ENCODE measurements around the genes SLC37A1 and PKNOX1.

DNA sequence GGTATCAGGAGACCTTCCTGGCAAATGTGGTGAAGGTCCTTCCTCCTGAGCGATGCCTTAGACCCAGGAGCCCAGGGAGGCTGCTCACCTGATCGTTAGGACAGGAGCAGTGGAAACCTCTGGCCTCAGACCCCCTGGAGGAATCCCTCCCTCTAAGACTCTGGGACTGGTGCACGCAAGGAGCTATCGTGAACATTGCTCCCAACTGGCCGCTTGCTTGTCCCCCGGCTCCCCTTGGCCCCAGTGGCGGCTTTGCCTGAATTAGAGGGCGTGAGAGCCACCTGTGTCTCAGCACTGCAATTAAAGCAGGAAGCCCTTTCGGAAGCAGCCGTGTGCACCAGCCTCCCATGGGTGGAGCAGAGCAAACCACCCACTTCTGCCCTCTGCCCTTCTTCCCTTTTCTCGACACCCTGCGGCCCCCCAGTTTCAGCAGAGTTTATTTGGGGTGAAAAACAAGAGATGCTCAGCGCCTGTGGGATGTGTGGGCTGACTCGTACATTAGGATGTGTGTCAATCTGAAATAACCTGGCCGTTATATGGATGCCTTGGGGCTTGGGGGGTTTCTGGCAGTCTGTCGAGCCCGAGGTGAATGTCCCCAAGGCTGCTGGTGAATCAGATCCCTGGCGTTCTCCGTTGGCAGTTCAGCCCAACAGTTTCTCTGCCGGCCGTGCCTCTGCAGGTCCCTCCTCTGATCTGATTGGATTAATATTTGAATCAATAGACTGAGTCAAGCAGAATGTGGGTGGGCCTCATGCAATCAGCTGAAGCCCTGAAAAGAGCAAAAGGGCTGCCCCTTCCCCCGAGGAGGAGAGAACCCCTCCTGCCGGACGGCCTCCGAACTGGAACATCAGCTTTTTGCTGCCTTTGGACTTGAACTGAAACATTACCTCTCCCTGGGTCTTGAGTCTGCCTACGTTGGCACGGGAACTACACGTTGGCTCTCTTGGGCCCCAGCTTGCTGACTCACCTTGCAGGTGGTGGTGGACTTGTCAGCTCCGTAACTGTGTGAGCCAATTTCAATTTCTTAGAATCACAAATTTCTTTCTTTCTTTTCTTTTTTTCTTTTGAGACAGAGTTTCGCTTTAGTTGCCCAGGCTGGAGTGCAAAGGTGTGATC lies 7.3 kb upstream of the UMODL1 start:
- PRO-cap: no peak

- PRO-cap: no peak
Measured at GRCh38 chr21:42081188-42081624, 10.1 kb downstream of the UMODL1 start.

- PRO-cap: no peak
Measured at GRCh38 chr21:42089117-42089827, 18.2 kb downstream of the UMODL1 start.

GRCh38 chr21:42101360-42101579 lies 30.2 kb downstream of the UMODL1 start:
- PRO-cap: no peak

GRCh38 chr21:42225580-42226230 lies 6.8 kb downstream of the ABCG1 start:
- PRO-cap: no peak

DNA sequence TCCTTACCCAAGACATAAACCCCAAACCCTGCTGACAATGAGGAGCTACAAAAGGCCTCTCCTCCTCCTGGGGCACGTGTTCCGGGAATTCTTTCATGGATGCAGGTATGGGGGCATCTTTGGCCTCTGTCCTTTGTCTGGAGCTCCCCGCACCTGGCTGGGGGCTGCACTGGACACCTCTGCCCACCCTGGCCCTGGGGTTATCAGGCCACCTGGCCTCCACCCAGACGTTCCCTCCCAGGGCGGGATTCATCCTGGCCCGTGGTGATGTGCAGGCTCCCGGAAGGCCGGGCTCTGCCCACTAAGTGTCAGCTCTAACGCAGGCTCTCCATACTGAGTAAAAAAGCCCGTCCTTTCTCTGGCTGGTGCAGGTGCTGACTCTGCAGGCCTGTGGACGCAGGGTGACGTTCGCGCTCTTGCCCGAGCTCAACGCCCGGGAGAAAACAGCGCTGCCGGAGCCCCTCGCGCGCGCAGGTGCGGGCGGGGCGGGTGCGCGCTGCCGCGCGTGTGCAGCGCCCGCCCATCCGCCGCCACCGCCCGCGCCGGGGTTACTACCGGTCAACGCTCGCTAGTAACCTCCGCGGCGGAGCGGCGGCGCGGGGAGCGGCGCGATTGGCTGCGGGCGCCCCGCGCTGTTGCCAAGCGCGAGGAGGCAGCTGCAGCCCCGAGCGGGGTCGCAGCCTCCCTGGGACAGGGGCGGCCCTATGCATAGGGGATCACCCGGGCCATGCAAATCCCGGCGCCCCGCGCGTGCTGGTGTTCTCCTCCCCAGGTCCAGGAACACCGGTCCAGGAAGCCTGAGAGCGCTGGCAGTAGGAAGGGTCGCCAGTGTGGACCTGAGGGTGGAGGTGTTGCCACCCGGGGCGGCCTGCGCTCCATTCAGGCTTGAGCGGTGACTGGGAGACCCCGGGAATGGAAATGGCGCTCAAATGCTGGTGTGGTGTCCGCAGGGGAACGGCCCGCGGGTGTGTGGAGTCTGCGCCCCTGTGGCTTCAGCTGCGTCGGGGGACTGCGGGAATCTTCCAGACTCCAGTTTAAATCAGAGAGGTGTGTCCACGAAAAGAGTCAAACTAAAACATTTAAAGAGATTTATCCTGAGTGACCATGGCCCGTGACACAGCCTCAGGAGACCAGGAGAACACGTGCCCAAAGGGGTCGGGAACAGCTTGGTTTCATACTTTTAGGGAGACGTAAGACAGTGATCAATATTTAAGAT lies 15.8 kb downstream of the ABCG1 start:
- PRO-cap: bidirectional peak, plus-strand start at position 602 of the sequence, minus-strand start at position 431 of the sequence

GRCh38 chr21:42269392-42269770 lies 45.8 kb downstream of the TFF3 start:
- PRO-cap: no peak

DNA sequence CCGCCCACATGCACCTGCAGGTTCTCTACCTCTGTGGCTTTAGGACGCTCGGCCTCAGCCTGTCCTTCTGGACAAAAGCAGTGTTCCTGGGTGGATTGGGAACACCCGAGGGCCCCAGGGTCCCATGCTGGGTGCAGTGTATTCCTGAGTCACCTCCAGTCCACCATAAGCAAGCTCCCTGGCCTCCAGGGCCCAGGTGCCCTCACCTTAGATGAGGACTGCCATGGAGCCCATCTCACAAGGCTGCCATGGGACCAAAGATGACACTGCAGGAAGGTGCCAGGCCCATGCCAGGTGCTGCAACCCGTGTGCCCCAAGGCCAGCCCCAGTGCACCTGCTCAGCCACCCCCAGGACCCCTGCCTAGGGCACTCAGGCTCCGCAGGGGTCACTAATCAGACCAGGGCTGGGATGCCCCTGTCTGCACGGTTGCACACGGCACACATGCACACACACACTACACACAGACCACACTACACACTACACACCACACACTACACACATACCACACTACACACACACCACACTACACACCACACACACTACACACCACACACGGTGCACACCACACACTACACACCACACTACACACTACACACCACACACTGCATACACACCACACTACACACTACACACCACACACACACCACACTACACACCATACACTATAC lies 22.9 kb downstream of the TFF3 start:
- PRO-cap: no peak

GRCh38 chr21:42295929-42296823 lies 19.0 kb downstream of the TFF3 start:
- PRO-cap: no peak

DNA sequence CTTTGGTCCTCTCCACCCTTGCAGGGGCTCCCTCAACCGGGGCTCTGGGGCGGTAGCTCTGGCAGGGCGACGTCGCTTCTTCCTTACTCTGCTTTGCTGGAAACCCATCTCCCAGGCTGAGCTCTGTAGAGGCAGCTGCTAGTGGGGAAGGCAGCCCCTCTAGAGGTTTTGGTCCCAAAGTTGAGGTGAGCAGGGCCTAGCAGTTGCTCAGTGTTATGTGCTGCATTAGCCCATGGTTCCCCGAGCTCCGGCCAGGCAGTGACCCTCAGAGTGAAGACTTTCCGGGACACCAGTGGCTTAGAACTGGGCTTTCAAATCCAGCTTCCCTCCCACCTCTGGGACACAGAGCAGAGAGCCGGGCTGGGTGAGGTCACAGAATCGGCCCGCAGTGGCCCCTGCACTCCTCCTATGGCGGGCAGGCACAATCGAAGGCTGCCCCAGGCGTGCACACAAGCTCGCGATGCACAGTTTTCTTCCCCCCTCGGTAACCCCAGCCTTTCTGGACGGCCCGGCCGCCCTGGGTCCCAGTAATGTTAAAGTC lies 14.0 kb downstream of the TFF3 start:
- PRO-cap: no peak

DNA sequence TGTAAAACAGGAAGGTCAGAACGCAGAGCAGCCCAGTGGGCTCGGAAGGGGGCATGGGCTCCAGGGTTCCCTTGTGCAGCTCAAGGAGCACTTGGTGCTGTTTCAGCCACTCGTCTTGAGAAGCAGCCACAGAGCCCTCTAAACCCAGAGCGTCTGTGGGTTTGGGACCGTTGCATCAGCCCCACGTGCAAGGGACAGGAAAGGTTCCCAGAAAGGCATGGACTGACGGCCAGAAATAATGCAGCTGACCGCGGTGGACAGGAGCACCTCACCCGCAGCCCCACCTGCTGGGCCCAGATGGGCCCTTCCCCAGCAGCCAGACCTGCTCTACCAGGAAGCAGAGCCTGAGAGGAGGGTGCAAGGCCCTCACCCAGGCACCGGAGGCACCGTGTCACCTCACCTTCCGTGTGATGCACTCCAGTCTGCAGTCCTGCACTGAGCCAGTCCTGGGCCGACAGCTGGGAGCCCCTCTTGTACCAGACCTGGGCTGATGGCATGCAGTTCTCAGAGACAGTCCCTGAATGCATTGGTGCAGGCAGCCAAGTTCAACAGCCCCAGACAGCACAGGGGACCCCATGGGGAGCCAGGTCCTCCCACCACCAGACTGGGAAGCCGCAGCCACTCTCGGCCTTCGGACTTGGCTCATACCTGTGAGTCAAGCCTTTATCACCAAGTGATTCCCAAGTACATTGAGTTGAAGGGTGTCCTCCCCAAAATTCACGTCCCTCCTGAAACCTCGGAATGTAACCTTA lies 4.8 kb upstream of the TFF3 start:
- PRO-cap: unidirectional peak, plus-strand start at position 621 of the sequence

DNA sequence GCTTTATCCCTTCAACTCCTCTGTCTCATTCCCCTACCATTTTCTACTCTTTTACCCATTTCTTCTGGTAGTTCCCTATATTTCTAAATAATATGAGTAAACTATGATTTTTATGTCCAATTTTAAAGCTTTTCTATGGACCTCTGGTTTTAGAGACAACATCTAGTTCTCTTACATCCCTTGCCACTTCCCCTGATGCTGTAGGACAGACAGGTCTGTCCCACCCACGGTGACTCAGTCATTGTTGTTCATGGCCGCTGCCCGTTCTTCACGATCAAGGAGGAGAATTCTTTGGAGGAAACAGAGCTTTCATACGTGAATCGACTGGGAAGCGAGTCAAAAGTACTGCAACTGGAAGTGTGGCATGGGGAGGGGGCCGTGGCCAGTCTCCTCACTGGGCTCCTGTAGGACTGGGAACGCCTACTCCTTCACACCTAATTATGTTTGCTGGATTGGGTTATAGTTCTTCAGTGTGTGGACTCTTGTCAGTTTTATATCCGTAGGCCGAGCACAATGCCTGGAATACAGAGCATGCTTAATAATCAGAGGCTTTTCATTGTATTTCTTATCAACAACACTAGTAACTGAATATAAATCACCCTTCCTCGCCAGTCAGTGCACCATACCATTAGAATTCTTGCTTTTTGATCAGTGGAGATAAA lies 4.4 kb upstream of the SLC37A1 start:
- PRO-cap: no peak

DNA sequence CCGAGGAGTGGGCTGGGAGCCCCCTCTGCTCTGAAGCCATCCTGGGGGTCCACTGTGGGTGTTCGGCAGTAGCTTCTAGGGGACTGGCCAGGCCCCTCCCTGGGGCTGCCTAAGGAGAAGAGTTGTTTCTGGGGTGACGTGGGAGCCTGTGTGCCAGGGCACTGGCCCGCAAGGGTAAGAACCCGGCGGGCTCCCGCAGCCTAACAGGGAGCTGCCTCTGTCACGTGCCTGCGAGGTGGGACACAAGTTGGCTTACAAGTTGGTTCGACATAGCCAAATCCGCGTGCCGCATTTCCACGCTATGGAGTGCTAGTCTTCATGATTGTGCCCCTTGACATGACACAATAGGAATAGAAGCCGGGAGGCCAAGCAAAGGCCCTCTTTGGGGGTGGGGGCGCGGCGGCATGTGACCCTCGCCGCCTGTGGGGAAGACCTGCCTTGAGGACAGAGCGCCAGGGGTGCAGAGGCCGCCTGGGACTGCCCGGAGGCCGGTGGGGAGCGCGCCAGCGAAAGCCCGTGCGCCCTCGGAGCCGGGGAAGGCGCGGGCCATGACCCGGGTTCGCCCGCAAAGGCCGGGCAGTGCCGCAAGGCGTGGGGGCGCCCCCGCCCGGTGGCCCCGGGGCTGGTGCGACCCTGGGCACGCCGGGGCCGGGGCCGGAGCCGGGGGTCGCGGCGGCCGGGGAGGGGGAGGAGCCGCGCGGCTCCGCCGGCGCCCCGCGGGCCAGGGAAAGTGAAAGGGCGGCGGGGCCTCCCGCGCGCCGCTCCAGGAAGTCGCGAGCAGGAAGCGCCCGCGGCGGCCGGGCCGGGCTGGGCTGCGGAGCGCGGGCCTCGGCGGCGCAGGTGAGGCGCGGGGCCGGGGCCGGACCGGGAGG lies at the start of gene SLC37A1:
Gene SLC37A1, plus strand, starts transcription at position 768 of the 872 bp plus-strand sequence.
- PRO-cap: bidirectional peak, plus-strand start at position 768 of the sequence, minus-strand start at position 764 of the sequence

- PRO-cap: no peak
Measured at GRCh38 chr21:42523862-42524317, 10.2 kb downstream of the SLC37A1 start.

DNA sequence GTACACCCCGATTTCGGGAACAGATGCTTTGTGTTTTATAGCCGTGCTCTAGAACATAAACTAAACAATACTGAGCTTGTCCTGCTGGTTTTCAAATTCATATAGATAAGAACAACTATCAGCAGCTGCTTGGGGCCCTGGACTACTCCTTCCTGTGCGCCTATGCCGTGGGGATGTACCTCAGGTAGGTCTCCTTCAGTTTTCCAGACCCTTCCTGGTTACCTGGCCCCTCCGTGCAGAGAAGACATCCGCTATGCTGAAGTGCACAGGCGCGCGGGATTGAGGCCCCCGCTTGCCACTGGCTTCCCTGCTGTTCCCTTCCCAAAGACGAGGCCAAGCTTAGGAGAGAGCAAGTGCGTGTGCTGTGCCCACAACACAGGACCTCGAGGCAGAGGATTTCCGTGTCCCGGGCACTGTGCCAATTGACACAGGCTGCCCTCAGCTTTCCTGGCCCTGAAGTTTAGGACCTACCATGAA lies 21.8 kb downstream of the SLC37A1 start:
- PRO-cap: bidirectional peak, plus-strand start outside the sequence, minus-strand start at position 385 of the sequence

GRCh38 chr21:42630605-42631060 lies 22.8 kb upstream of the PDE9A start:
- PRO-cap: bidirectional peak, plus-strand start at chr21:42630909, minus-strand start at chr21:42630740

GRCh38 chr21:42674252-42674918 lies 21.0 kb downstream of the PDE9A start:
- PRO-cap: no peak

DNA sequence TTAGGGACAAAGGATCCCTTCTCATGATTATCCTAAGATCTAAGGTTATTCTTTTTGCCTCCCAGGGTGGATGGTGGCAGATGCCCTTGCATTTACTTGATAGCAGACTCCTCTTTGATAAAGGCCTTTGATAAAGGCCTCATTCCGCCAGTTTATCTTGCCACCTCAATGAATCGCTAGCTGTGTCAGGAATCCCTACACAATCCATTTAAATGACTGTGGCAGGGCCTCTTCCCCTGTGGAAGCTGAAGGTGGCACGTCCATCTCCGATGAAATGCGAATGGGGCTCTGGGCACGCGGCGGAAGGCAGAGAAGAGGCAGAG lies 836 bp upstream of the NDUFV3 start:
- PRO-cap: no peak

GRCh38 chr21:42932997-42933531 lies 7.6 kb upstream of the ERVH48-1 start:
- PRO-cap: no peak

- PRO-cap: bidirectional peak, plus-strand start at chr21:42974644, minus-strand start at chr21:42974216; unidirectional peak, plus-strand start at chr21:42974675
Measured at GRCh38 chr21:42974058-42974859, at the start of gene PKNOX1. Gene PKNOX1 (plus strand): TSS chr21:42974562.